AG04450 (cell line): ENCODE data around the genes ARL5B, SKIDA1 and EBLN1.

DNA sequence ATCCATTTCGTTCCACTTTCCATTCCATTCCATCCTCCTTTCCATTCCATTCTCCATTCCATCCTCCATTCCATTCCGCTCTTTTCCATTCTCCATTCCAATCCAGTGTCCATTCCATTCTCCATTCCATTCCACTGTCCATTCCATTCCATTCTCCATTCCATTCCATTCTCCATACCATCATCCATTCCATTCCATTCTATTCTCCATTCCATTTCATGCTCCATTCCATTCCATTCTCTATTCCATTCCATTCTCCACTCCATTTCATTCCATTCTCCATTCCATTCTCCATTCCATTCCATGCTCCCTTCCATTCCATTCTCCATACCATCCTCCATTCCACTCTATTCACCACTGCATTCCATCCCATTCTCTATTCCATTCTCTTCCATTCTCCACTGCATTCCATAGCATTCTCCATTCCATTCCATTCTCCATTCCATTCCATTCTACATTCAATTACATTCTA lies 80.9 kb downstream of the NSUN6 start:
- CAGE, long polyA plus RNA = no peak
- RRBS = no CpG with 5 or more reads among the region's 2 CpGs

- CAGE, long polyA plus RNA = no peak
- RRBS = no CpG with 5 or more reads among the region's 1 CpG
Measured at GRCh38 chr10:18570940-18571893, 80.2 kb downstream of the NSUN6 start.

DNA sequence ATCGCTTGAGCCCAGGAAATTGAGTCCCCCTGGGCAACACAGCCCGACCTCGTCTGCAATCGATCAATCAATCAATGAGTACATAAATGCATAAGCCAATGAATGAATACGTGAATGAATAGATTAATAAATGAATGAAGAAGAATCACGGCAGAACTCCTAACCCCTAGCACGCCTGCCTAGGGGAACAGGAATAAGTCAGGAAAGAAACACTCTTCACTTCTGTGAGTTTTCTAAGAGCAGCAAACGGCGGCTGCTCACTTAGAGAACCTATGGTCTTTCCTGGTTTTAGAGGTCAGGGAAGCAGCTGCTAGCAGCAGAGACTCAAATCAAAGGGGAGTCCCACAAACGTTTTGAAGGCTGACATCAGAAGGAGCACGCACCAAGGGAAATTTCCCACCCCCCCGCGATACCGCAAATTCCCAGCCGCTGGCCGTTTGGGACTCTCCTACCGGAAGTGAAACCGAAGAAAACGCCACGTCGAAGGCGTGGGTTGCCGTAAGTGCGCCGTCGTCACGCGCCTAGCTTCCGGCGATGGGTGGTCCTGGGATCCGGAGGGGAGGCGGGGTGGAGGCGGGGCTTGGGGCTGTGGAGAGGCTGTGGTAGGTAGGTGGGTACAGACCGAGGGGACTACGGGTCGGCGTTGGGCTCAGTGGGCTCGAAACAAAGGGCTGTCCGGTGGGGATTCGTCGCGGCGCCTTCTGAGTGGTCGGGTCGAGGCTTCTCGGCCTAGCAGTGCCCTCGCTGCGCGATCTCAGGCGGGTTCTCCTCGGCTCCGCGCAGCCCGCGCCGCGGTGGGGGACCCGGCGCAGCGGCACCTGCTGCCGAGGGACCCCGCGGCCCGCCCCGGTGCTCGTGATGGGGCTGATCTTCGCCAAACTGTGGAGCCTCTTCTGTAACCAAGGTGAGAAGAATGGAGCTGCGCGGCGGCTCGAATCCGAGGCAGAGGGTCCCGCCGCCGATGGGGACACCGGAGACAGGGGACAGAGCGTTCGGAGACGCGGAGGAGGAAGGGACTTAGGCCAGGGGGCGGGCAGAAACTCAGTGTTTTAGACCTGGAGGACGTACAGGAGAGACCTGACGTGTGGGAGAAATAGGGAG lies at the start of gene ARL5B:
Gene ARL5B, plus strand, starts transcription at position 652 of the 1,101 bp plus-strand sequence.
- CAGE, long polyA plus RNA = start-site peak on the plus strand centred at position 649 of the sequence, 88 bp wide, 455 and 250 reads in 2 replicates; start-site peak on the plus strand centred at position 846 of the sequence, 38 bp wide, 48 and 51 reads in 2 replicates
- RRBS = 1% methylated on average over 21 of the region's 83 CpGs

DNA sequence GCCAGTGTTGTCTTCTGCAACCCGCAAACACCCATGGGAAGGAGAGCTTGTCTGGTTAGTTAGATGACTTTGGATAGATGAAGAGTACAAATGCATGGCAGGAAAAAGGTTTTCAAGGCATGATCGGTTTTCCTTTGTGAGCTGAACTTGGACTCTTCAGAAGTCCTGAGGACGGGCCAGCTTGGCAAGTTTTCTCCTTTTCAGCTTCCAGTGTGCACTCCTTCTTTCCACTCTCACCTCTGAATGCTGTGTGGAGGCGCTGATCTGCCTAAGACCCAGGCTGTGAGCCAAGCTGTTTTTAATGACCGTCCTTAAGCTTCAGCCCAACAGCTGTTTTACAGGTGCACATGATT lies 114.8 kb downstream of the PLXDC2 start:
- CAGE, long polyA plus RNA = no peak
- RRBS = no CpG with 5 or more reads among the region's 5 CpGs

DNA sequence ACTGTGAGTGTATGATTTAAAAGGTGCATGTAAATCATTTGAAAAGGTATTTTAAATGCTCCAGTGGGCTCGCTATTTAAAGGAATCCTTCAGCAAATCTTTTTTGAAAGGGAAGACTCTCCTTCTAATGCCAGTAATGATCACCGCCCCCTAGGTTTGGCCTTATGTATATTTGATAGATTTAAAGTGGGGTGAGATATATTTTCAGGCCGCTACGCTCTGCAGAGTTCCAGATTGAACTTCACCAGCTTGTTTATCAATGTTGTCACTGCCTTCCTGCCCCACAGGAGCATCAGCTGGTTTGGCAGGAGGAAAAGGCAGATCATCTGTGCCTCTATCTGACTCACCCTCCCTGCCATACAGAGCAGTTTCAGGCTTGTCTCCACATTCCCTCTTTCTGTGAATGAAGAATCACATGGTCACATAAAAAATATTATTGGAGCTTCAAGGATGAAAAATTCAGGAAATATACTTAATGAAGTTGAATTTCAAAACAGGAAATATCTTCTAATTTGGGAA lies 115.3 kb downstream of the PLXDC2 start:
- CAGE, long polyA plus RNA = no peak
- RRBS = no CpG with 5 or more reads among the region's 4 CpGs

DNA sequence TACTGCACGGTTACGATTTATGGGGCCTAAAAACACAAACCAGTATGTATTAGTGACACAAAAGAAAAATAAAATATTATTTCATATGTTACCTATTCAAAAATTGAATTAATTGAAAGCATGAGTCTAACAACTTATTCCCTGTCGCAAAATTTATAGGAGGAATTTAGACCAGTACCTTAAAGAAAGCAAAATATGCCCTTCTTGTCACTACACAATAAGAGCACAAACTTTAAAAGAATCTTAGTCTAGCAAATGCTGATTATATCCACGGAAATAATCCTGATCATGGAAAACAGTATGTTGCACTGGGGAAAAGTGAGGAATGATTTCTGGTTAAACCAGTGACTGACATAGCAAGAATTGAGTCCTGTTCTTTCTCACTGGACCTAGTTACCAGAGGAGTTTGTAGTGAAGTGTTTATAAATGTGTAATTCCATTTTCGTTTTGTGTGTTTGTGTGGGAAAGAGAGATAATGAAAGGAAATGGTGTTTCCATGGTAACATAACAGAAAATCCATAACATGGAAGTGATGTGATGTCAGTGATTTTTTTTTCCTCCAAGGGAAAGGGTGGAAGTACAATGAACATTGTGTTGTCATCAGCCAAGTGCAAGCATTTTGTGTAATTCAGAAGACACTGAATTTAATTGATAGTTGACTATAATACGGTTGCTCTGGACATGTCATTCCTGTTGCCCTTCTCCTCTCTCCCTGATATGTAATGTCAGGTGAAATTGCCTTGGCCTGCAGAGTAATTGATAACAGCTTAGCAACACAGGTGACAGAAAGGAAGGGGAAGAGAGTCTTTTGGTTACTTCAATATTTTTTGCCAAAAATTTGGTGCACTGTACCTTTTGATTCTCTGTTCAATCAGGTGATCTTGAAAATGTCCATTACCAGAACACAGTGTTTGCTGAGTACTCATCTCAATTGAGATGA lies 283.9 kb downstream of the PLXDC2 start:
- CAGE, long polyA plus RNA = no peak
- RRBS = no CpG with 5 or more reads among the region's 6 CpGs

GRCh38 chr10:20103017-20103663 lies 286.9 kb downstream of the PLXDC2 start:
- CAGE, long polyA plus RNA = no peak
- RRBS = no CpG with 5 or more reads among the region's 5 CpGs

GRCh38 chr10:21100061-21100776 lies 203.1 kb upstream of the NEBL start:
- CAGE, long polyA plus RNA = no peak
- RRBS = no CpG with 5 or more reads among the region's 14 CpGs

DNA sequence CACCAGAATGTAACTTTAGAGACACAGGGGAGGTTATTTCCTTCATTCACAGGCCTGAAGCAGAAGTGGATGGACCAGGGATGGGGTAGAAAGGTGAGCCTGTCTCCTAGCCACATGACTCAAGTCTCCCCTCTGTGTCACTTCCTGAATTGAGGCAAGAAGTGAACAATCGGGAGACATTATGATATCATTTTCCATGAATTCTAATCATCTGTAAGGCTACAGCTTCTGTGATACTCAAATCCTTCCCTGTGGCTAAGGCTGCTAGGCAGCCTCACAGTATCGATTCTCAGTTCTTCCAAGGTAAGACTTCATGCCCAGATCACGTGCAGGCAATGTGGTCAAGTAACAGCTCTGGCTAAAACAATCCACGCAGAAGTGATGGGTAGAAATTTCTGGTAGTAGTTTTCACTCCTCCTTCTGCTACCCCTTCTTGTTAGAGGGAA lies 203.9 kb upstream of the NEBL start:
- CAGE, long polyA plus RNA = no peak
- RRBS = no CpG with 5 or more reads among the region's 4 CpGs

DNA sequence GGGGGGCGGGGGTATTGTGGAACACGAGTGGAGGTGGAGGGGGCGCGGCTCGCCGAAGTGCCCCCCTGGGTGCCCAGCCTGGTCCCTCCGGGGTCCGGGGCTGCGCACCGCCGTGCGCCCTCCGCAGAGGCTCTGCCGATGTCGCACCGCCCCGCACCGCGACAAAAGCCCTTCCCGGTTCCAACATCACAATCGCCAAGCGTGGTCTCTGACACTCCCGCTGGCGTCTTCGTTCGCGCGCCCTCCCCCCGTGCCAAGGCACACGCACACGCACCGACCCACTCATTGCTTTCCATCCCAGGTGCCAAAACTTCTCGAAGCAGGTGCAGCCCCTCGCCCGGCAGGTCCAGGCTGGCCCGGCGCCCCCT lies 276.3 kb upstream of the NEBL start:
- CAGE, long polyA plus RNA = no peak
- RRBS = 2% methylated on average over 14 of the region's 37 CpGs

DNA sequence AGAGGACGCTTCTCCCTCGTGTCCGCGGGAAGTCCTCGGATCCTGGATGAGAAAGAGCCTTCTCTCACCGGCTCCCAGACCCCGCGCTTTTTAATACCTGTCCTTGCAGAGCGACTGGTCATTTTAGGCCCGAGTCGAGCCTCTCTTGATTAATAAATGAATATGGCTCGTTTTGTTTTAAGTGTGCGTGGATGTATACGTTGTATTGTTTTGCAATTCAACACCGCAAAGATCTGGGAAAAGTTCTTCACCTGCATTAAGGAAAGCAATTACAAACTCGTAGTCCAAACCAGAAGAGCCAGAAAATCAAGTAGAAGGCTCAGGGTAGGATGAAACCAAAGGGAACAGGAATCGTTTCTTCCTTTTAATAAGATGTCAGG lies 277.6 kb upstream of the NEBL start:
- CAGE, long polyA plus RNA = no peak
- RRBS = no CpG with 5 or more reads among the region's 17 CpGs

GRCh38 chr10:21508985-21509326 lies 16.5 kb downstream of the SKIDA1 start:
- CAGE, long polyA plus RNA = no peak
- RRBS = no CpG with 5 or more reads among the region's 16 CpGs

DNA sequence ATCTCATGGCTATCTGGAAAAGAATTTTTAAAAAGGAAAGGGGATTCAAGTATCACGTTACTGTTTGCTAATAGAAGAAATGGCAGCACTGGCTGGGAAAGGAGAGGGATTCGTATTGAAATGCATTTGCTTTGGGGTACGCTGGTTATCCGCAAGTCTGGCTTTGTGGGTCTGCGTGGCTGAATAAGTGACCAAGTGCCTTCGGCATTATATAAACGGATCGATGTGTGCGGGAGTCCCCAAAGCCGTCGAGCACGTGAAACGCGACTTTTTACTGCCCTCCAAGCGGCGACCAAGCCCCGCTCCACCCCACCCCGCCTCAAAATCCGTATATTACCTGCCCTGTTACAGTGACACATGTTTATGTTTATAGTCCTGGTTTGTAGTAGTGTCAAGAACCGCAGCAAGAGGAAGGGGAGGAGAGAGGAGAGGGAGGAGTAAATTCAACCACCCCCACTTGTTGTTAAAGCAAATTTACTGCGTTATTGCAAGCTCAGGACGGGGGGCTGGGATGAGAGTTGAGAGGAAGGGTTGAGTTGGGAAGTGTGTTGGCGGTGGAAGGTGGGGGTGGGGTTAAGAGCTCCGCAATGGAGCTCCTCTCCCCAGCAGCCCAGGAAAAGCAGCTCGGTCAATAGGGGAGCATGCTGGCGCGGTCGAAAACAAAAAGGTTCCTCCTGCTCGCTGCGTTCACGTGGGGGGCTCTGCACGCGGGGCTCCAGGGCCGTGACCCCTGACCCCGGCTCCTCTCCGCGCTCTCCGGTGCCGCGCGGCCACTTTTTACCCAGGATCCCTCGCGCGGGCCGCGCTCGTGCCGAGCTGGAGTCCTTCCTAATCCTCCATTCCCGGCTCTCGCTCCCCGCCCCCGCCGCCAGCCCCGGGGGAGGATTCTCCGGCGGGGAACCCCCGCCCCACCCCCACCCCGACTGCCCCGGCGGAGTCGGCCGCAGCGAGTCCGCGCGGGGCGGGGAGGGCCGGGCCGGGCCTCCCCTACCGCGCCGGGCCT lies at the start of gene SKIDA1:
Gene SKIDA1, minus strand, starts transcription at position 473 of the 1,003 bp plus-strand sequence.
- CAGE, long polyA plus RNA = no peak
- RRBS = 1% methylated on average over 21 of the region's 72 CpGs

DNA sequence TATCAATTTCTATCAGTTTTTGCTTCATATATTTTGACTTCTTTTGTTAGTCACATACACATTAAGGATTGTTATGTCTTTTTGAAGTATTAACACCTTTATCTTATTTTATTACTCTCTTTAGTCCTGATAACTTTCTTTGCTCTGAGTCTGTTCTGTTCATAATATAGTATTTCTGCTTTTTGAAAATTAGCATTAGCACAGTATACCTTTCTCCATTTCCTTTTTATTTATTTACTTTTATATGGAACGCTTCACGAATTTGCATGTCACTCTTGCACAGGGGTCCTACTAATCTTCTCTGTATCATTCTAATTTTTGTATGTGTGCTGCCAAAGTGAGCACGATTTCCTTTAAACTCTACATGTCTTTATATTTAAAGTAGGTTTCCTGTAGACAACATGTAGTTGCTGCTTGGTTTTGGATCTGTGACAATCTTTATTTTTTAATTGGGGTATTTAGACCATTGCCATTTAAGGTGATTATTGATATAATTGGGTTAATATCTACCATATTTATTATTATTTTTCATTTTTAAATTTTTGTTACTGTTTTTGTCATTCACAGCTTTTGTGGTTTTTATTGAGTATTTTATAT lies 127.5 kb downstream of the MLLT10 start:
- CAGE, long polyA plus RNA = no peak
- RRBS = no CpG with 5 or more reads among the region's 3 CpGs

- CAGE, long polyA plus RNA = no peak
- RRBS = no CpG with 5 or more reads among the region's 7 CpGs
Measured at GRCh38 chr10:21740562-21741336, 206.7 kb downstream of the MLLT10 start.

DNA sequence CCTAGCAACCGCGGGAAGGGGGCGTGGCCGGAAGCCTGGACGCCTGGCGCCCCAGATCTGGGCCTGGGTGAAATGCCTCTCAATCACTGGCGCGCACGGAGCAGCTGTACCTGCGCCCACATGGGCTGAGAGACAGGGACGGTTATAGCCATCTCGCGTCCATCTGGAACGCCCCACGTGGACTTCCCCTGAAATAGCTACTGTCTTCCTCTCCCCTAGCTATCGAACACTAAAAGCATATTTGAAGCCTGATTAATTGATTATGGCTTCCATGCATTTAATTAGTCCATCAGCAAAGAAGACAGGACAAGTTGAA lies 219 bp upstream of the DNAJC1 start:
- CAGE, long polyA plus RNA = no peak
- RRBS = no CpG with 5 or more reads among the region's 16 CpGs

DNA sequence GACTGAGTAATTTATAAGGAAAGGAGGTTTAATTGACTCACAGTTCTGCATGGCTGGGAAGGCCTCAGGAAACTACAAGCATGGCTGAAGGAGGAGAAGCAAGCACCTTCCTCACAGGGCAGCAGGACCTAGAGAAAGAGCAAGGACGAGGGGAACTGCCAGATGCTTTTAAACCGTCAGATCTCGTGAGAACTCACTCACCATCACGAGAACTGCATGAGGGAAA lies at the start of gene EBLN1:
Gene EBLN1, minus strand, starts transcription at position 141 of the 226 bp plus-strand sequence.
- CAGE, long polyA plus RNA = no peak
- RRBS = no CpG with 5 or more reads among the region's 4 CpGs

DNA sequence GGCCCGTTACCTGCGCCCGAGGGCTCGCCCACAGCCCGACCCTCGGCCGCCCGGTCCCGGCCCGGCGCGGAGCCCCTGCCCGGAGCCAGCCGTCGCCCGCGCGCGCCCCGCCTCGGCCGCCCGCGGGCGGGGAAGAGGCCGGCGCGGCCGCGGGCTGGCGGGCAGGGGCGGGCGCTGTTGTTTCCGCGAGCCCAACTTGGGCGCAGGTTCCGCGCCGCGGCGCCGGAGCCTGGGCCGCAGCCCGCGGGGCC lies 475 bp upstream of the BMI1 start:
- CAGE, long polyA plus RNA = no peak
- RRBS = 2% methylated on average over 36 of the region's 45 CpGs

DNA sequence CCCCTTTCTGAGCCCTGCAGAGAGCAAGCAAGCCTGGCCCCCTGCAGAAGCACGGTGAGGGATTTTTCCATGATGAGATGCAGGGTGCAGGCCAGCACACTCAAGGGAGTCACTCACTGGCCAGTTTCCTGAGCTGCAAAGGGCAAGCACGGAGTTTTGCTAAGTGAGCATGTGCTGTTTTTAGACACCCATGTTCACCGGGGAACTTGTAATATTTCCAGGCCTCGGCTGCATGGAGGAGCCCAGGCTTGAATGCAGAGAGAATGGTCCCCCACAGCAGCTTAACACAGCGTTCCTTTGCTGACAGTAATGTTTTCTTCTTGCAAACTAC lies 176.5 kb downstream of the PIP4K2A start:
- CAGE, long polyA plus RNA = no peak
- RRBS = no CpG with 5 or more reads among the region's 5 CpGs

- CAGE, long polyA plus RNA = no peak
- RRBS = no CpG with 5 or more reads among the region's 8 CpGs
Measured at GRCh38 chr10:22605674-22606743, 108.4 kb downstream of the PIP4K2A start.